ENCODE measurements around the genes SLC25A42 and HAPLN4.

DNA sequence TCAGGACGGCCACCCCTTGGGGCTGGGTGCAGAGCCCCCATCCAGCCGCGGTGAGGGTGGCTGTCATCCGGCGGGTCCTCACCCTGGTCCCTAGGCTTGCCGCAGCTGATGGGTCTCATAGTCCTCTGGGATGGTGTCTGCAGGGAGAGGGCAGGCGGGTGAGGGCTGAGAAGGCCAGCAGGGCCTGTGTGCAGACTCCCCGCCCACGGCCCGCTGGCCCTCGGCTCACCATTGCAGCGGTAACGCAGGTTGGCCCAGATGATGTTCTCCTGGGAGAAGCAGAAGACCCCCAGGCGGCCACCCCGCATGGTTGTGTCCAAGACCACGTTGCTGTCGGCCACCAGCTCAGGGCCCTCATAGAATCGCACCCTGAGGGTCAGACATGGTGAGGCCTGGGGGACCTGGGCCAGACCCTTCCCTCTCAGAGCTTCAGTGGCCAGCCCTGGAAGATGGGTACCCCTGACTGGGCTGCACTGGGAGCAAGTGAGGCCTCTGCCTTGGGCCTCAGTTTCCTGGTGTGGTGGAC is 8.2 kb downstream of the COMP start:
- CAGE, long polyA plus RNA: no peak
- RRBS: no CpG with 5 or more reads among the region's 18 CpGs

GRCh38 chr19:18833625-18833750 is 1.7 kb downstream of the UPF1 start:
- CAGE, long polyA plus RNA: no peak
- RRBS: no CpG with 5 or more reads among the region's 3 CpGs

DNA sequence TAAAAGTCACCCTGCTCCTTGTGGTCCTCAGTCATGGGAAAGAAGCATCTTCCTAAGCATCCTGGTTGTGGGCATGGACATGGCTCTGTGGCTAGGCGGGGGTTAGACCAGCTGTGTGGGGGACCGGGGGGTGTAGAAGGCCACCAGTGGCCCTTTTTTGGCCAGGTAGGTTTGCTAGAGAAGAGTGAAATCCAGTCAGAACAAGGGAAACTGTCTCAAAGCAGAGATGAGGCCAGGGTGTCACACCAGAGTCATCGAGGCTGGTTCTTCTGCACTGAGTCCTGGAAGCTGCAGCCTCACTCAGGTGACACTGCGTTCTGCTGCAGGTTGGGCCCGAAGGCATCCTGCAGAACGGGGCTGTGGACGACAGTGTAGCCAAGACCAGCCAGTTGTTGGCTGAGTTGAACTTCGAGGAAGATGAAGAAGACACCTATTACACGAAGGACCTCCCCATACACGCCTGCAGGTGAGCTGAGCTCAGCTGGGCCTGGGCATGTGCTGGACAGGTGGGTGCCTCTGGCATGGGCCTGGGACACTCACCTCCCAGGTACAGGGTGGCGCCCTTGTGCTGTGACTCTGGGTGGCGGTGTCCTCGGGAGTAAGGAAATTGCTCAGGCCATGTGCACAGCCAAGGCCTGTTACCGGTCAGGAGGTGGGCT is 14.0 kb downstream of the UPF1 start:
- CAGE, long polyA plus RNA: no peak
- RRBS: no CpG with 5 or more reads among the region's 14 CpGs

DNA sequence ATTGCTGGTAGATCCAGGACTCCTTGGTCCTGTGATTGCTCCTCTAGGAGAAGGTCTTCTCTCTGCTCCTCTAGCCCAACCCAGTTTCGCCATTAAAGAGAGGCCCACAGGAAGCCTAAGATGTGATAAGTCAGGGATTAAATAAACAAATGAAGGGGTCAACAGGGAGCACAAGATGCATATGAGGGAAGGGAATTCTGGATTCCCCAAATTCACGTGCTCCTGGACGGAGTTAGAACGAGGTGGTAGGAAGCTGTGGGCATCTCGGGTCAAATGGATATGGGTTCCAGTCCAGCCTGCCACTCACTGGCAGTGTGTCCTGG is 637 bp downstream of the DDX49 start:
- CAGE, long polyA plus RNA: no peak
- RRBS: no CpG with 5 or more reads among the region's 5 CpGs

DNA sequence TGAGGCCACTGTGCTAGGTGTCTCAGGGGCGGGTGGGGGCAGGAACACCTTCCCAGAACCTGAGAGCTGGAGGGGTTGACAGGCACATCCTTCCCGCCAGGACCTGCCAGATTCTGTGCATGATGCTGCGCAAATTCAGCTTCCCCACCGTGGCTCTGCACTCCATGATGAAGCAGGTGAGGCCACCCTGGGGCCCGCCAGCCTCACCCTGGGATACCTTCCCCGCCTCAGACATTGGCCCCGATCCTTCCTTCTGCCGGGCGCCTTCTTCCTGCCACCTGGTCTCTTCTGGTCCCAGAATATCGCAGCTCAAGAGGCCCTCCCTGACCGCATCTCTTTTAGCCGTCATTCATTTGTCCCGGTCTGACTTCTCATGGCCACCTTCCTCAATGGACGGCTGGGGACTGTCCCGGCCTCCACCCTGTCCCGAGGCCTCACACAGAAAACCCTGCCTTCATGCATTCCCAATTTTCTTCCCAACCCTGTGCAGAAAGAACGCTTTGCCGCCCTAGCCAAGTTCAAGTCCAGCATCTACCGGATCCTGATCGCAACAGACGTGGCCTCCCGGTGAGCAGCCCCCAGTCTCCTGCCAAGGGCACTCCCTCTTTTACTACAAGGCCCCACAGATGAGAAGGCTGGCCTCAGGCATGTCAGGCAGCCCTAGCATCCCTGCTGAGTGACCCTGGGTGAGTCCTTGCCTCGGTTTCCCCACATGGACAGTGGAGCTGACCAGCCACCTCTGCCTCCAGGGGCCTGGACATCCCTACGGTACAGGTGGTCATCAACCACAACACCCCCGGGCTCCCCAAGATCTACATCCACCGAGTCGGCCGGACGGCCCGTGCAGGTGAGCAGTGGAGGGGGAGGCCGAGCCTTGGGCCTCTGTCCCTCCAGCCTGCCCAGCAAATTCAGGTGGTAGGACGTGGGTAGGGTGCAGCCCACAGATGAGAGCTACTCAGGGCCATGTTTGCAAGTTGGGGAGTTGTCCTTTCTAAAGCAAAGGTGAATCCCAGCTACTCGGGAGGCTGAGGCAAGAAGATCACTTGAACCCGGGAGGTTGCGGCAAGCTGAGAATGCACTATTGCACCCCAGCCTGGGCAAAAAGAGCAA is 5.0 kb downstream of the DDX49 start:
- CAGE, long polyA plus RNA: no peak
- RRBS: 93% methylated on average over 7 of the region's 35 CpGs

DNA sequence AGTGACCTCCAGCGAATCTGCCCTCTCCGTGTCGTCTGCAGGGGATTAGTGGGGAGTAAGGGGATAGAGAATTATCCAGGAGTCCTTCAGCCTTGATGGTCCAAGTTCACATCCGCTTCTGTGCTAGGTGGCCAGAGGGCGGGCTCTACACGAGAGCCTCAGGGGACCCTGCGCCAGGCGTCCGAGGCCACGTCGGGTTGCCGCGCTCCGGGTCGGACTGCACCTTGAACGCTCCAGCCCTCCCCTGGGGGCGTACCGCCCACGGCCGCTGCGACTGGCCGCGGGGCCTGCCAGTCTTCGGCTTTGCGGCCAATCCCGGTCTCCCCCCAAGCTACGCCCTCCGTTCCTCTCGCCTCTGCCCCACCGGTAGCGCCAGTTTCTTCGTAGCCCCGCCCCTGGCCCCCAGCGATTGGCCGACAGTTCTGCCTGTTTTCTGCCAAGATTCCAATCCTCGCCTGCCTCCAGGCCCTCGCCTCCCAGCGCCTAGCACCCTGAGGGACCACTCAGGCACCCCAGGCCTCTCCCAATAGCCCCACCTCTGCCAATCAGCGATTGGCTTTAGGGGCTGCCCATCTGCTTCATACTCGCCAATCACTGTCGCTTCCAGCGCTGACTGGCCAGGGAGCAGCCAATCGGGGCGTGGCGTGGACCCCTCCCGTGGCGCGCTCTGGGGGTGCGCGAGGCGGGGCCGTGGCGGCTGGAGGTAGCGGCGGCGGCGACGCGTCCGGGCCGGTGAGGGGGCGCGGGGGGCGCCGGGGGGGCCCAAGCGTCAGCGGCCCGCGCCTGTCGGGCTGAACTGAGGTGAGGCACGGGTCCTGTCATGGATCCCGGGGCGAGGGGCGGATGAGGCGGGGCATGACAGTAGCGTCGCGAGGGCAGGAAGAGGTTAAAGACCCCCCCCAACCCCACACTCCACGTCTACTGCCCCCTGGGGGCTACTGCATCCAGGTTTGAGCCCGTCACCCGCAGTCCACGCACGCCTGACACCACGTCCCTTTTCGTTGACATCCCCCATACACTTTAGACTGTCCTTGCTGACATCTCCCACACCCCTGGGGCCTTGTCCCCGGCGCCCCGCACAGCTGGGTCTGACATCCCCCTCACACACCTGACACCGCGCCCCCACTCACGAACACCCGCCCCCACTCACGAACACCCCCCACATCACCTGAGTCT is at the start of gene SLC25A42:
Gene SLC25A42, plus strand, starts transcription at position 680 of the 1,176 bp plus-strand sequence.
- CAGE, long polyA plus RNA: no peak
- RRBS: 2% methylated on average over 18 of the region's 93 CpGs

- CAGE, long polyA plus RNA: no peak
- RRBS: no CpG with 5 or more reads among the region's 26 CpGs
Observed at GRCh38 chr19:19134364-19135278, 3.7 kb downstream of the TMEM161A start.

DNA sequence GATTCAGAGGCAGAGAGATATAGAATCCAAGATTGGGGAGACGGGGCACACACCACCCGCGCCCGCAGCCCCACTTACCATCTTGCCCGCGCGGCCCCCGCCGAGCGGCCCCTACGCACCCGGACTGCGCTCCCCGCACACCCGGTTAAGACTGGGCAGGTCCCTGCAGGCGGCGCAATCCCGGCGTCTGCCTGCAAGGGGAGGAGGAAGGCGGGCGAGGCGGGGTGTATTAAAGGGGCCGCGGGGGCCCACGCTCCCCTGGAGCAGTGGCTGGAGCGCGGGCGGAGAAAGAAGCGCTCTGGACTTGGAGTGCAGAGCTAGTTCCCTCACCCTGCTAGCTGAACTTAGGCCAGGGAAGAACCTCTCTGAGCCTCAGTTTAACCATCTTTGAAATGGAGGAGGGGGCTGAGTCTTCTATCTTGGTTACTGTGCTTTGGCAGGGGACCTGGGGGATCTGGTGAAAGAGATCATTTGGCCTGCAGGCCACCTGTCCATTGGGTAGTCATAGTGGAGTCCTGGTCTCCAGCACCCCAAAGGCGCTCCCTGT is at the start of gene HAPLN4:
Gene HAPLN4, minus strand, starts transcription at position 153 of the 547 bp plus-strand sequence.
- CAGE, long polyA plus RNA: no peak
- RRBS: no CpG with 5 or more reads among the region's 30 CpGs

GRCh38 chr19:19328962-19329821 is 8.6 kb downstream of the MAU2 start:
- CAGE, long polyA plus RNA: no peak
- RRBS: no CpG with 5 or more reads among the region's 7 CpGs

GRCh38 chr19:19405178-19405602 is 285 bp upstream of the GATAD2A start:
- CAGE, long polyA plus RNA: no peak
- RRBS: 1% methylated on average over 18 of the region's 46 CpGs

DNA sequence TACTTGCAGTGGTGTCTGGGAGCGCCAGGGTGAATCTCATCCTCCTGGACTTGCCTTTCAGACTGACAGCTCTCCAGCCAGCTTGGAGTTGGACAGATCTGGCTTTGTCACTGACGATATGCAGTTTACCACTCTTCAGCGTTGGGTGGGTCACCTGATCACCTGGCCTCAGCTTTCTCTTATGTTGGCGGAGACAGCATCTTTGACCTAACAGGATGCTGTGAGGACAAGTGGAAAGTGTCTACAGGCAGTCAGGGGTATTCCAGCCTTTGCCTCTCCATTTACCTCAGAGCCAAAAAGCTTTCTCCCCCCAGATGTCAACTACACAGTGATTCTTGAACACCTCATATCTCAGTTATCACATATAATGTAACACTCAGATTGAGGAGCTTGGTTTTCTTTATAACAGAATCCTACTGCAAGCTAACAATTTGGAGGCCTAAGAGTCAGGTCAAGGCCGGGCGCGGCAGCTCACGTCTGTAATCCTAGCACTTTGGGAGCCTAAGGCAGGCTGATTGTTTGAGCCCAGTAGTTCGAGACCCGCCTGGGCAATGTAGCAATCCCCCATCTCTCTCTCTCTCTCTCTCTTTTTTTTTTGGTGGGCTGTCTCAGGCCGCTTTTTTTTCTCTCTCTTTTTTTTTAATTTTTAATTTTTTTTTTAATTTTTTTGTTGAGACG is 6.2 kb downstream of the GATAD2A start:
- CAGE, long polyA plus RNA: no peak
- RRBS: no CpG with 5 or more reads among the region's 12 CpGs

GRCh38 chr19:19429105-19429643 is 23.7 kb downstream of the GATAD2A start:
- CAGE, long polyA plus RNA: no peak
- RRBS: no CpG with 5 or more reads among the region's 20 CpGs

DNA sequence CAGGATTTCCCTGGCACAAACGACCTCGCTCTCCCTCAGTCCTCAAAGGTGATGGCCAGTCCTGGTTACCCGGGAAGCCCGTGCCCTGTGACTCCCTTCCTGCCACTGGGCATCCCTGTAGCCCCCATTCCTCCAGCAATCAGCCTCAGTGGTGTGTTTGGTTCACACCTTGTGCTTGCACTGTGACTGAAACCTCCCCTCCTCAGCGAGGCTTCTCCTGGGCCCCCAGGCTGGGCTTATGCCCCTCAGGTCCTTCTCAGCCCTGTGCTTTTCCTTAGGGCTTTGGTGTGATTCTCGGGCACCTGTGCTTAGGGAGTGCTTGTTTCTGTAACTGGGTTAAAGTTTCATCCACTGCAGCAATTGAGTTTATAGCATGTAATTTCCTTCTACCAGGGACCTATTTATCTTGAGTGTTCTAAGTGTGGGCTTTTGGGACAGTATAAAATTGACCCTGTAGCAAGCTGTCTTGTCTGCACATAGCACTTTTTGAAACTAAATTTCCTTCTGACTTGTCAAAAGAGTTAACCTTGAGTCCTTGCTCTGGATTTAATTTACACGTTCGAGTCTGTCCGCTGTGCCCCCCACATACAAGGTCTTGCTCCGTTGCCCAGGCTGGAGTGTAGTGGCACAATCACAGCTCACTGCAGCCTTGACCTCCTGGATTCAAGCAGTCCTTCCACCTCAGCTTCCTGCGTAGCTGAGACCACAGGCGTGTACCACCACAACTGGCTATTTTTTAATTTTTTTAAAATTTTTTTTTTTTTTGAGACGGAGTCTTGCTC is 47.6 kb downstream of the GATAD2A start:
- CAGE, long polyA plus RNA: no peak
- RRBS: no CpG with 5 or more reads among the region's 13 CpGs

- CAGE, long polyA plus RNA: no peak
- RRBS: no CpG with 5 or more reads among the region's 14 CpGs
Observed at GRCh38 chr19:19476478-19477222, 38.7 kb downstream of the TSSK6 start.

GRCh38 chr19:19477223-19477805 is 38.0 kb downstream of the TSSK6 start:
- CAGE, long polyA plus RNA: no peak
- RRBS: 67% methylated on average over 2 of the region's 12 CpGs

DNA sequence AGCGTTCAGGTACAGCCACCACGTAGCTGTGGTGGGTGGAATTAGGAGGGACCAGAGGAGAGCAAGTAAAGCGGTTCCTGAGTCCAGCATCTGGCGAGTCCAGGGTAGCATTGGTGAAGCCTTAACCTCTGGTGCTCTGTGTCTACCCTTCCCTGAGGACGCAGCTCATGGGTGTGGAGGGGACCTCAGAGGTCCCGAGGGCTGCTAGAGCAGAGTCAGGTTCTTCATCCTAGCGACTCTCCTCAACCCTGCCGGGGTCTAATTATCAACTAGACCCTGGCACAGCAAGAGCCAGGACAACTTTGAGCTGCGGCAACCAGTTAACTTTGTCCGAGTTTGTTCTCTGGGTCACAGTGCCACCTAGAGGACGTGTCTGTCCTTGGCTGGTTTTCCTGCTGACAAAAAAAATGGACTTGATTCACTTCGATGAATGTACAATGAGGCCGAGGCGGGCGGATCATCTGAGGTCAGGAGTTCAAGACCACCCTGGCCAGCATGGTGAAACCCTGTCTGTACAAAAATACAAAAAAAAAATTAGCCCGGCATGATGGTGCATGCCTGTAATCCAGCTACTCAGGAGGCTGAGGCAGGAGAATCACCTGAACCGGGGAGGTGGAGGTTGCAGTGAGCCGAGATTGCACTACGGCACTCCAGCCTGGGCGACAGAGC is 25.0 kb downstream of the TSSK6 start:
- CAGE, long polyA plus RNA: no peak
- RRBS: 10% methylated on average over 1 of the region's 20 CpGs

- CAGE, long polyA plus RNA: no peak
- RRBS: 32% methylated on average over 7 of the region's 87 CpGs
Observed at GRCh38 chr19:19513925-19514888, 1.1 kb downstream of the TSSK6 start.

GRCh38 chr19:19540310-19540785 is 2.3 kb downstream of the CILP2 start:
- CAGE, long polyA plus RNA: no peak
- RRBS: 2% methylated on average over 5 of the region's 50 CpGs

- CAGE, long polyA plus RNA: no peak
- RRBS: no CpG with 5 or more reads among the region's 20 CpGs
Observed at GRCh38 chr19:19618813-19619127, 283 bp upstream of the PBX4 start.

- CAGE, long polyA plus RNA: no peak
- RRBS: 7% methylated on average over 7 of the region's 34 CpGs
Observed at GRCh38 chr19:19627393-19628040, 503 bp downstream of the LPAR2 start.